Measurements from ENCODE around the genes JAZF1 and MTURN.

GRCh38 chr7:27897257-27897818 lies 157.4 kb downstream of the TAX1BP1 start:
- PRO-cap: no peak
- RAMPAGE, long total RNA, 2 experiments: no peak in any of the 2 experiments

- PRO-cap: no peak
- RAMPAGE, long total RNA, 2 experiments: no peak in any of the 2 experiments
Measured at GRCh38 chr7:28044187-28044851, 136.3 kb downstream of the JAZF1 start.

DNA sequence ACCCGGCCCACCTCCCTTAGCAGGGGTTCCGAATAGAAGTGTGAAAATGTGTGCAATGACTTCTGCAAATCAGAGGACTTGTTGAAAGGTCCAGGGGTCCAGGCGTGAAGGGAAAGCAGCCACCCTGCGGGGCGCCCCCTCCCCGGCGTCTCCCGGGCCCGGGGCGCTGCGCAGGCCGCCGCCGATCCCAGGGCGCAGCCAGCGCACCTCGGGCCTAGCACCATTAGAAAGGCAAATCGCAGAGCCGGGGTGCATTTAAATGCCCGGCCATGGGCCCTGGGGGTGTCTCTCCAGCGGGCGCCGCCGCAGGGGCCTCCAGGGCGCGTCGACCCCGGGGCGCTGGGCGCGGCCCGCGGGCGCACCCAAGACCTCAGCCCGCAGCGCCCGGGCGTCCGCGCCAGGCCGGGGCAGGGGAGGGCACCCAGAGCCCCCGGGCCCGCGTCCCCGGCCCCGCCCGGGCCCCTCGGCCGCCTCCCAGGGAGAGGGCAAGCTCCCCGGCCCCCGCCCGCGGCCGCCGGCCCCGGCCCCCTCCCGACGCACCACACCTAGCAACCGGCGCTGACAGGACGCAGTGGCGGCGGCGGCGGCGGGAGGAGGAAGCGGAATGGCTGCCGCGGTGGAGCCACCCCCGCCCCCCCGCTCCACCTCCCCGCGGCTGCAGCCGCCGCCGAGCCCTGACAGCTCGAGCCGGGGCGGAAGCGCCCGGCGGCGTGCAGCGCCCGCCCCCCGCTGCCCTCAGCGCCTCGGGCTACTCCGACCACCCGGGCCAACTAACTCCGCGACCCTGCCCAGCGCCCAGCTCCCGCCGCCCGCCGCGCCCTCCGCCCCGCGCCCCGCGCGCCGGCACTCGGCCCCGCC lies 1.1 kb downstream of the JAZF1 start:
- PRO-cap: bidirectional peak, plus-strand start at position 571 of the sequence, minus-strand start at position 540 of the sequence
- RAMPAGE, long total RNA, 2 experiments: no peak in any of the 2 experiments

- PRO-cap: bidirectional peak, plus-strand start at chr7:28180856, minus-strand start at chr7:28180606
- RAMPAGE, long total RNA, 2 experiments: start-site peak on the minus strand in 2 of 2 experiments, at chr7:28180596-28180640 at its widest, 79 to 113 reads per replicate
Measured at GRCh38 chr7:28180143-28181266, at the start of gene JAZF1. Gene JAZF1, minus strand, starts transcription at chr7:28180795.

- PRO-cap: bidirectional peak, plus-strand start at chr7:28409368, minus-strand start at chr7:28409138
- RAMPAGE, long total RNA, 2 experiments: no peak in any of the 2 experiments
Measured at GRCh38 chr7:28408959-28409221, 3.4 kb upstream of the CREB5 start.

DNA sequence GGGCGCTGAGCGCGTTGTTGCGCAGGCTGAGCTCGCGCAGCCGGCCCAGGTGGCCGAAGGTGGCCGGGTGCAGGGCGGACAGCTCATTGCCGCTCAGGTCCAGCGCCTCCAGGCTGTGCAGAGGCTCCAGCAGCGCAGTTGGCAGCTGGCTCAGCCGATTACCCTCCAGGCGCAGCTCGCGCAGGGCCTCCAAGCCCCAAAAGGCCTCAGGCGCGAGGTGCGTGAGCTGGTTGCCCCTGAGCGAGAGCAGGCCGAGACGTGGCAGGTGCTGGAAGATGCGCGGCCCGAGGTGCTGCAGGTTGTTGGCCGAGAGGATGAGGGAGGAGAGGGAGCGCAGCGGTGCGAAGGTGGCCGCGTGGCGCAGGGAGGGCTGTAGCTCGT lies 1.1 kb downstream of the TRIL start:
- PRO-cap: no peak
- RAMPAGE, long total RNA, 2 experiments: no peak in any of the 2 experiments

- PRO-cap: no peak
- RAMPAGE, long total RNA, 2 experiments: no peak in any of the 2 experiments
Measured at GRCh38 chr7:29196001-29196888, 1.7 kb downstream of the CHN2 start.

GRCh38 chr7:29288418-29289128 lies 94.0 kb downstream of the CHN2 start:
- PRO-cap: no peak
- RAMPAGE, long total RNA, 2 experiments: no peak in any of the 2 experiments

GRCh38 chr7:29684776-29685711 lies 121.3 kb upstream of the WIPF3 start:
- PRO-cap: bidirectional peak, plus-strand start at chr7:29684991, minus-strand start at chr7:29684930; bidirectional peak, plus-strand start at chr7:29685155, minus-strand start at chr7:29685099; unidirectional peak, minus-strand start at chr7:29685618; unidirectional peak, minus-strand start at chr7:29685647
- RAMPAGE, long total RNA, 2 experiments: no peak in any of the 2 experiments

GRCh38 chr7:29770030-29770613 lies 36.2 kb upstream of the WIPF3 start:
- PRO-cap: no peak
- RAMPAGE, long total RNA, 2 experiments: no peak in any of the 2 experiments

GRCh38 chr7:29988816-29989582 lies 602 bp downstream of the SCRN1 start:
- PRO-cap: bidirectional peak, plus-strand start at chr7:29989045, minus-strand start at chr7:29989044
- RAMPAGE, long total RNA, 2 experiments: no peak in any of the 2 experiments

DNA sequence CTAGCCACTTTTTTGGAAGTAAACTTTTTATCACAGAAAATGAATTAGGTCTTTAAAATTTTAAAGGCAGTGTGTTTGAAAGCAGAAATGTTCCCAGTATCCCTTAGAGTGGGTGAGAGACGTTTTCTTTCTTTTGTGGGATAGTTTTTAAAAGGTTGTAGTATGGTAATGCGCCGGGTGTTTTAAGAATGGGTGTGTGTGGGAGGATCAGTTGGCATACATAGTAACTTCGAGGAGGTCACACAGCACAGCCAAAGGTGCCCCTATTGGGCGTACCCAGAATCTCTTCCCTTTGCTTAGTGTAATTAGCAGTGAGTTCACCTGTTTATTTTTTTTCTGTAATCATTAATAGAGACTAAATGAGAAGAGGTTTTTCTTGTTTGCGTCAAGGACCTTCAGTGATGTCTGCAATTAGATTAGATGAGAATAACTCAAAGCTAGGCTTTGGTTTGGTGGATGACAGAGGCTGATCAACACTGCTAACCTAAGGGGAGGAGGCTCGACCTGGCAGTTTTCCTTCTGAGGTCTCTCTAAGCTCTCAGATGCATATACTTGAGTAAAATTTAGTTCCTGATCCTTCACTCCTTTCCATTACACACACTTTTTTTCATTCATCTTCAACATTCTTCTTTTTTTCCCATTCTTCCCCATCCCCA lies 1.5 kb downstream of the PLEKHA8 start:
- PRO-cap: no peak
- RAMPAGE, long total RNA, 2 experiments: no peak in any of the 2 experiments

GRCh38 chr7:30098280-30098735 lies 36.5 kb upstream of the MTURN start:
- PRO-cap: no peak
- RAMPAGE, long total RNA, 2 experiments: no peak in any of the 2 experiments

GRCh38 chr7:30134702-30135627 lies at the start of gene MTURN:
Gene MTURN, plus strand, starts transcription at chr7:30134986.
- PRO-cap: bidirectional peak, plus-strand start at chr7:30134820, minus-strand start at chr7:30134678; bidirectional peak, plus-strand start at chr7:30135012, minus-strand start at chr7:30134893
- RAMPAGE, long total RNA, 2 experiments: no peak in any of the 2 experiments

DNA sequence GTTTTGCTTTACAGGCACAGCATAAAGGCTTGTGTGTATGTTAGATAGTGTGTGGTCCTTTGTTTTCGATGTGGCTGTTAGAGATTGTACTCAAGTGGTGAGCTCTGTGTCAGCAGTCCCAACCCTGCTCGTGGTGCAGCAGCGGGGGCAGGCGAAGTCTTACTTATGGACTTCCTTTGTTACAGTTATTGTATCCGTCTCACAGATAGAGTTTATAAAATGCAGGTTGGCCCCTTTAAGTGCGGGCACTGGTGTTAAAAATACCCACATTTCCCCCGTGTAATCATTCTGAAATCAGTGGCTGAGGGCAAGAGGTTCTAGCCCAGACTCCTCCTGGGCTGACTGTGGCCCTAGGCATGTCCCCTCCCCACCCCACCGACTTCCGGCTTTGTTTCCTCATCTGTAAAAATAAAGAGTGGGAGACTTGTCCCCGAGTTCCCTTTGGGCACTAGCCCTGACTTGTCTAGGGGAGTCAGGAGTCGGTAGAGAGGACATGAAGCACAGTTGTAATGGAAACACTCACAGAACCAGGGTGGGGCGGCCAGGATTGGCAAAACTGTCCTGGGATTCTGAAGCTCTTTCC lies 28.6 kb downstream of the MTURN start:
- PRO-cap: no peak
- RAMPAGE, long total RNA, 2 experiments: no peak in any of the 2 experiments

DNA sequence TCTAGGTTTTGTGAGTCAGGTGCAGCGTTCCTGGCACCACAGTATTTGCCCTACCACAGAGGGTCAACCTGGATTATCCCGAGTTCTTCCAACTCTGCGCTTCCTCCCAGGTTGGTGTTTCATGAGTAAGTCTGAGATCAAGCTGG lies 502 bp upstream of the ZNRF2 start:
- PRO-cap: no peak
- RAMPAGE, long total RNA, 2 experiments: no peak in any of the 2 experiments

DNA sequence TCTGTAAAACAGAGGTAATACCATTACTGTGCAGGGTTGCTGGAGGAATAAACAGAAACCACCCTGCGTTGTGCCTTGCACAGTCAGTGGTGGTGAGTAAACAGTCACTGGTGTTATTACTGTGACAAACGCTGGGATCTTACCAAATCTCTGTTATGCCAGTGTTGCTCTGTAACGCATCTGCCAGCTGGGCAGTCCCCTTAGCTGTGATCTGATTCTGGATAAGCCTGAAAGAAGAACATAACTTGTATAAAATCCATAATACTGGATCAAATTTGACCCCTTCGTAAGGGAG lies 49.4 kb downstream of the NOD1 start:
- PRO-cap: no peak
- RAMPAGE, long total RNA, 2 experiments: no peak in any of the 2 experiments

- PRO-cap: no peak
- RAMPAGE, long total RNA, 2 experiments: no peak in any of the 2 experiments
Measured at GRCh38 chr7:30469792-30470124, 8.8 kb downstream of the NOD1 start.

DNA sequence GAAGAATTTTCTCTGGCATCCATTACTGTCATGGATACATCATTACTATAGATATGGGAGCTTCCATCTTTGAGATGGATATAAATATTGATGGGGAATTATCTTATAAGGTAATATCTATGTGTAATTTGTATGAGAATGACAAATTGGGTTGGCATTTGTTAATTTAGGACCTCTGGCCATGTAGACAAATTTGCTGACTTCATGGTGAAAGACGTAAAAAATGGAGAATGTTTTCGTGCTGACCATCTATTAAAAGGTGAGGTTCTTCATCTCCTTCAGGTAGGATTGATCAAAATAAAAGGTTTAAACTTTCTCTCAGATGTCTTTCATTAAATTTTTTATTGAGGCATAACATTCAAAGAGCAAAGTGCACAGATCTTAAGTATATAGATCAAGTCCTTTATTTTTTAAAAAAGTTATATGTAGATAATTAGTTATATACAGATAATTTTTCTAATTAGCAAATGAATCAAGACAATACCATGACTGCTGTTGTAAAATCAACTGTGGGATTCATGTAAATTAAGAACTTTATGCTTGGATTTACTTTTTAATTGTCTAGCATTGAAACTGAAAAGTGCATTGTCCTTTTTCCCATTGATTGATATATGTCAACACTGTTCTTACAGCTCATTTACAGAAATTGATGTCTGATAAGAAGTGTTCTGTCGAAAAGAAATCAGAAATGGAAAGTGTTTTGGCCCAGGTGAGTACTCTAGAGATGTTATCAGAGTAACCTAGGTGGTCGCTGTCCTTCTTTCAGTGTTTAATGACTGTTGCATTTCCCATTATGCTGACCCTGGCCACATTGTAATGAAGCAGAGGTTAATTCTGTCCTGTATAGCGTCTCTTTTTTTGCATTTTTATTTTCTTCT lies 8.4 kb downstream of the GARS1 start:
- PRO-cap: no peak
- RAMPAGE, long total RNA, 2 experiments: no peak in any of the 2 experiments

DNA sequence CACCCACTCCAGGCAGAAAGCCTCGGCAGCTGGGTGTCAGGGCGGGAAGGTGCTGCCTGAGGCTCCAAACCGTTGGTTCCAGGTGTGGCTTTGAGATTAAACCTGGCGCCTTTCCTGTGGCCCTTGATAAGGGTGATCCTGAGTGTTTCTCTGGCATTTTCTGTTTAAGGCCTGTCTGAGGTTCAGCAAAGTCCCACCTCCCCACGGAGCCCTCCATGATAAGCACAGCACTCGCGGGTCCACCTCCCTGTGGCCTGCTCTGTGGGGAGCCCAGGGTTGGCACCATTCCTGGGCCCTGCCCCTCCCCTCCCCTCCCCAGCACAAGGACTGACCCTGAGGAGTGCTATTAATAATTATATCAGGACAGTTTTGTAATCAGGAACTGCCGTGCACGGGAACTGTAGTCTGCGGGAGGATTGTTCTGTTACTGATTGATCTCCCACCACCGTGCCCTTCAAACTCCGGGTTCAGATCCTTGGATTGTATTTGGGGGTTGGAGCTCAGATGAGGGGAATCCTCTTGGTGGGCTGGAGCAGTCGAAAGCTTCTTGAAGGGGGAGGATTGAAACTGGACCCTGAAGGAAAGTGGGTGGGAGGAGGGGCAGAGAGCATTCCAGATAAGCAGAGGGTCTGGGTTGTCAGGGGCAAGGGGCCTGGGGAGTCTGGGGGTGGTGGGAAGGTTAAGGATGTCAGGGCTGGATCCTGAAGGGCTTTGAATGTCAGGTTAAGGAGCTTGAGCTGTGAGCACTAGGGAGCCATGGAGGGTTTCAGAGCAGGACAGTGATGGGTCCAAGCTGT lies 14.3 kb upstream of the AQP1 start:
- PRO-cap: no peak
- RAMPAGE, long total RNA, 2 experiments: no peak in any of the 2 experiments